AG08470 (cell line): ENCODE data around the genes KDF1 and TMEM222.

GRCh38 chr1:26281856-26282961 is 2.3 kb downstream of the SH3BGRL3 start:
- RRBS: no CpG with 5 or more reads among the region's 44 CpGs

DNA sequence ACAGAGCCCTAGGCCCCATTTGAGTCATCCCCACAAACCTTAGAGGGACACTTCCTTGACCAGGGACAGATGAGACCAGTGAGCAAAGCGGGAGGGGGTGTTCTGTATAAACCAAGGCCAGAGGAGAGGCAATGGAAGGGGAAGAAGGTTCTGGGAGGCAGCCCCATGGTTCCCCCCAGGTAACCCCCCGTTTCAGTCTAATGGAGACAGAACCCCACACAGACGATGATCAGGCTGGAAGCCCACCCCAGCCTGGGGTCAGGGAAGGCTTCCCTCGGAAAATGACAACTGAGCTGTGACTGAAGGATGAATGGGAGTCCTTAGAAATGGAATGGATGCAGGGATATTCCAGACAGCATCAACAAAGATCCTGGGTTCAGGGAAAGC is 3.1 kb downstream of the SH3BGRL3 start:
- RRBS: no CpG with 5 or more reads among the region's 4 CpGs

DNA sequence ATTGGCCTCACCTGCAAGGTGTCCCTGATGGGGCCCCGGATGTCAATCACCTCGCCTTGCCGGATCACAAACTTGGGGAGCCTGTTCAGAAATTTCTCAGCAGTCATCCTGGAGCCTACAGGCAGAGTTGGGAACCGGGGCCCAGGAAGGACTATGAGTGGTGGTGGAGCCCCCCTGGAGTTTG is 4.1 kb downstream of the SH3BGRL3 start:
- RRBS: 95% methylated on average over 2 of the region's 4 CpGs

DNA sequence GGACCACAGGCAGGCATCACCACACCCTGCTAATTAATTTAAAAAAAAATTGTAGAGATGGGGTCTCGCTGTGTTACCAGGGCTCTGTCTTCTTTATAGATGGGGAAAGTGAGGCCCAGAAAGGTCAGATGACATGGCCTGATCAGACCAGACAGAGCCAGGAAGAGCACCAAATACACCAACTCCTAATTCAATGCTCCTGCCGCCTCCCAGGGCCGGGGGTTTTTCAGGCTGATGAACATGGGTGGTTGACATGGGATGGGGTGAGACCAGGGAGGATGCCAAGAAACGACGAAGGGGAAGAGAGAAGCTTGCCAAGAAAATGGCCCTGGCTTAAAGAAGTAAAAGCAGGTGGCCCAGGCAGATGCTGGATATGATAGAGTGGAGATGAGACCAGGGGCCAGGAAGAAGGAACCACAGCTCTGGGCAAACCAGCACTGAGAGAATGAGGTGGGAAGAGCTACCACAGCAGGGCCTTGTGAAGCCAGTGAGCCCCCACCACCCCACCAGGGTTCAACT is 8.2 kb downstream of the SH3BGRL3 start:
- RRBS: no CpG with 5 or more reads among the region's 5 CpGs

- RRBS: no CpG with 5 or more reads among the region's 5 CpGs
Measured at GRCh38 chr1:26353359-26353937, 482 bp downstream of the CRYBG2 start.

- RRBS: no CpG with 5 or more reads among the region's 10 CpGs
Measured at GRCh38 chr1:26432490-26433249, 549 bp downstream of the DHDDS start.

DNA sequence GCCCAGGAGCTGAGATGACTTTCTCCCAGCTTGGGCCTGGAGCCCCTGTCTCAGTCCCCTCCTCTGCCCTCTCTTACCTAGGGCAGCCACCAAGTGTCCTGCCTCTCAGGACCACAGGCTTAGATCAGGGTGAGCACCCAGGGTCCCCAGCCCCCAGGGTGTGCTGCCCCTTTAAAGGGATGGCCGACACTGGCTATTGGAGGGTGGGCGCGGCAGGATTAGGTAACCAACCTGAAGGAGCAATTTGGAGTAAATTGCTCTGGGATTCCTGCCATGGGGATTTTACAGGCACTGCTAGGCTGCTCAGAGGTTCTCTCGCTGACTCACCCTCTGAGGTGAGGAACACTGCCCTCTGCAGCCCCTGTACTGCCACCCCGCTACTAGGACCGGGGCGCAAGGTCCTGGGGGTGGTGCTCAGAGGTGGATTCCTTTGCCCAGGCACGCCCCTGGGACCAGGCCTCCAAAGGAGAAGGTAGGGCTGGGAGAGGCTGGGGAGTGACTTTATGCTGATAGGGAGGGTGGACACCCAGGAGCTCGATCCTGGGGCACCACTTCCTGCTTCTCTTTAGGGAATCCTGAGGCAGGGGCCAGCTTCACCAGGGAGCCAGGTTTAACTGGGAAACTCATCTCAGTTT is 1.5 kb downstream of the RPS6KA1 start:
- RRBS: no CpG with 5 or more reads among the region's 9 CpGs

- RRBS: no CpG with 5 or more reads among the region's 6 CpGs
Measured at GRCh38 chr1:26752164-26752951, 35.4 kb upstream of the PIGV start.

GRCh38 chr1:26760748-26761366 is 26.9 kb upstream of the PIGV start:
- RRBS: no CpG with 5 or more reads among the region's 5 CpGs

DNA sequence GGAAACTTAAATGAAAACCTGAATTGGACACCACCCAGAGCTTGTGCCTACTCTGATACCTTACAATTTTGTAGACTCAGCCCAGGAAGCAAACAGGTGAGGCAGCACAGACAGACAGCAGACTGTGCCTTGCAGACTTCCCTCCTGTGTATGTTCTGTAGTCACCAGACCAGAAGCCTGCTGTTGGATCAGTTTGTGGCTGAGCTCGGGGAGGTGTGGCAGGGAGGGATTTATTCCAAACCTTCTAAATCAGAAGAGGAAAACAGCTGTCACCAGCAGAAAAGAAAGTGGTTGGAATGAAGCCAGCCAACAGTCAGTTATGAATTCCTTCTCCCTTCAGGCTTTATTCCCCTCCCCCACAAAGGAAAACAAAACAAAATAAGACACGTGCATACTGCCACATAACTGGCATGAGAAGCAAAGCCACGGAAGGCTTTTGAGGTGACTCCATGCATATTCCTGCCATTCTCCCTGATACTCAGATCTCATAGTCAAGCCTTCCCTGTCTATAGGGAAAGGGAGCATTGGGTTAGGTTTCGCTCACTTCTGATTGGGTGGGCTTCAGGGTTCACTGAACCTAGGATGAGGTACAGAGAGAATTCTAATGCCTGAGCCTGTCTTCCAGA is 19.0 kb upstream of the PIGV start:
- RRBS: no CpG with 5 or more reads among the region's 4 CpGs

DNA sequence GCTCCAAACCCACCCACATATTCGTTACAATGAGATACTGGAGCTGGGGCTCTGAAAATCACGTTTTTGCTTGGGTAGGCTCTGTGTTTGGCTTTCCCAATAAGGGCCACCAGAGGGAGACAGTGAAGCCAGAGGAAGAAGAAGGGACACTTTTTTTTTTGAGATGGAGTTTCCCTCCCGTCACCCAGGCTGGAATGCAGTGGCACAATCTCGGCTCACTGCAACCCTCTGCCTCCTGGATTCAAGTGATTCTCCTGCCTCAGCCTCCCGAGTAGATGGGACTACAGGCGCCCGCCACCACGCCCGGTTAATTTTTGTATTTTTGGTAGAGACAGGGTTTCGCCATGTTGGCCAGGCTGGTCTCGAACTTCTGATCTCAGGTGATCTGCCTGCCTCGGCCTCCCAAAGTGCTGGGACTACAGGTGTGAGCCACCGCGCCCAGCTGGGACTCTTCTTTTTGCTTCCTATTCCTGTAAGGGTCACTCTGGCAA is 16.3 kb upstream of the ZDHHC18 start:
- RRBS: no CpG with 5 or more reads among the region's 14 CpGs

GRCh38 chr1:26862705-26863097 is 248 bp upstream of the SFN start:
- RRBS: no CpG with 5 or more reads among the region's 7 CpGs

DNA sequence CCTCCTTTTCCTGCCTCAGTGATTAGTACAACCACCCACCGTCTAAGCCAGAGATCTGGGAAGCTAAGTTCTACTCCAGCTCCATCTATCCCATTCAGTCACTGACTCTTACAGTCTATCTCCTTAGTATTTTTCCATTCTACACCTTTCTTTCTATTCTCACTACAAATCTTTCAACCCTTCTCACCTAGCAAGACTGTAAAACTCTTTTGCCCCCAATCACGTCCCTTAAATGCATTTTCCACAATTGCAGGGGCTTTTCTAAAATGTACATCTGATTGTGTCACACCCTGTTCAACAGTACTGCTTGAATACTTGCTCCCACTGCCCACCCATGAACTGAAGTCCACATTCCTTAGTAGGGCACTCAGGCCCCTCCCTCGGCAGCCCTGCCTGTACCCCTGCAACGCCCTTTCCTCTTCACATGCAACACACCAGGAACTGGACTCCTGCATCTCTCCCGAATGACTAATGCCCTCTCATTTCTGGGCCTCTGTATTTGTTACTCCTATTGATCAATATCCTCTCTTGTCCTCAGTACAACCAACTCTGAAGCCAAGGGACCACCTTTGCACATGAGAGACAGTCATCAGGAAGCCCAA is 7.1 kb downstream of the GPN2 start:
- RRBS: no CpG with 5 or more reads among the region's 5 CpGs

DNA sequence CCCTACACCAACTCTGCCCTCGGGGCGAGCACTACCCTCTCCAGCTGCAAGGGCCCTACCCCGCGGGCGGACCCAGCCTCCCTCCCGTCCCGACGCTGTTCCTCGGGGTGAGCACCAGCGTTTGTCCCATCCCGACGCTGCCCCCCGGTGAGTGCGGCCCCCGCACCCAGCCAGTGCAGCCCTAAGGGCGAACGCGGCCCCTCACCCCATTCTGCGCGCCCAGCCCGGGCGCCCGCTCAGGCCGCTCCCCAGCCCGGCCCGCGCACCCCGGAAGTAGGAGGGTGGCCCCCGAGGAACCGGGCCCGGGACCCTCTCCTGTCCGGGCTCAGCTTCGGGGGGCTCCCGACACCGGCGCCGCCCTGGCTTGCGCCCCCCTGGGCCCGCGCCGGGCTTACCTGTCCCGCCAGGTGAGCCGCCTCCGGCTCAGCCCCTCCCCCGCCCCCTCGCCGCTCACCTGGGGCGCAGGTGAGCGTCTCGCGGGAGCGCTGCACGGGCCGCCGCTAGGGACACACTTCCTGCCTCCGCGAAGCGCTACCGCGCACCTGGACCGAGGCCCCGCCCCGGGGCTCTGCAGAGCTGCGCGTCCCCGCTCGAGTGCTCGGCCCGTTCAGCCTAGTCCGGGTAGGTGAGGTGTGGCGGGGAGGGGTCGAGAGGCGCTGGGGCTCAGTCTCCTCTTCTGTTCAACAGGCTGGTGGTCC is at the start of gene KDF1:
Gene KDF1, minus strand, starts transcription at position 514 of the 698 bp plus-strand sequence.
- RRBS: 5% methylated on average over 25 of the region's 73 CpGs

DNA sequence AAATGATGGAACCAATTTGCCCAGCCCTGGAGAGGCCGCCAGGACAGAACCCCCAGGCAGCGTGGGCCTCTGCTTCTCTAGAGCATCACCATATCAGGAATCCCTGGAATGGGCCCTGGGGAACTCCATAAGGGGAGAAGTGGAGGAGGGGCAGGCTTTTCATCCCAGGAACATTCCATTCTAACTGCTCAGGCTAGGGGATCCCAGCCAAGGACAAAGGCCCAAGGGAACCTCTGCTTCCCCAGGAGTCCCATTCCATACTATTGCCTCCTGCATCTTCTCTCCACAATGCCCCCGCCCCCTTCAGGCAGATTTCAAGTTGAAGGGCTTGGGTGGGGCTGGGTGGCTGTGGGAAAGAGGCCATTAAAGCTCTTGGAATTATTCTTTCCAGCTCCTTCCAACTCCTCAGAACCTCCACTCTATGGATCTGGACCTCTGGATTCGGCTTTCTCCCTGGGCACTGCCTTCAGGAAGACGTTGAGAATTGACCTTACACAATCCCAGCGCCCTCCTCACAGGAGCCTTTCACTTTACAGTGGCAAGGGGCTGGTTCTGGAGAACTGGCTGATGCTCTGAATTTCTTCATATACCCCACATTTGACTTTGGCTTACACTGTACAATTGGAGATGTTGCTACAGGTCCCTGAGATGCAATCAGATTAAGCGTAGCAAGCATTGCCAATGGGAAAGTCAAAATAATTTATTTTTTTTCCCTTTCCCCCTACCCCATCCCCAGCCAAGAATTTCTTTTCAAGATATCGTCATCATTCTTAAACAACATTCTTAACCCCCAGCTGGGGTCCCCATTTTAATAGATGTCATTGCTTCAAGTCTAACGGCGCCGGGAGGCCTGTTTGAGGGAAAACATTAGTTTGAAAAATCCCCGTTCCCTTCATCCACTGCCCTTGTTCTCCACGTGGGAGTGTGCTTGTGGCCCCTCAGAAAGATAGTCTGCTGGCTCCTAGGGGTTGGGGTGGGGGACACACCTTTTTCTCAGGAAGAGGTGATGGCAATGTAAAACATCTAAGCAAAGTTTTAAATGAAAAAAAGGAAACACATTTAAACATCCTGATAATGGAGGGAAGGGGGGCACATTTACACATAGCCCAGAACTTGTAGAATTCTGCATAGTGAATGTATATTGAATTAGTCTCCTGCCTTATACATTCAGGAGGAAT is 6.4 kb downstream of the TRNP1 start:
- RRBS: no CpG with 5 or more reads among the region's 13 CpGs

- RRBS: no CpG with 5 or more reads among the region's 9 CpGs
Measured at GRCh38 chr1:27059072-27059487, 46.4 kb upstream of the TENT5B start.

GRCh38 chr1:27290593-27291479 is 31.1 kb upstream of the TMEM222 start:
- RRBS: no CpG with 5 or more reads among the region's 5 CpGs

DNA sequence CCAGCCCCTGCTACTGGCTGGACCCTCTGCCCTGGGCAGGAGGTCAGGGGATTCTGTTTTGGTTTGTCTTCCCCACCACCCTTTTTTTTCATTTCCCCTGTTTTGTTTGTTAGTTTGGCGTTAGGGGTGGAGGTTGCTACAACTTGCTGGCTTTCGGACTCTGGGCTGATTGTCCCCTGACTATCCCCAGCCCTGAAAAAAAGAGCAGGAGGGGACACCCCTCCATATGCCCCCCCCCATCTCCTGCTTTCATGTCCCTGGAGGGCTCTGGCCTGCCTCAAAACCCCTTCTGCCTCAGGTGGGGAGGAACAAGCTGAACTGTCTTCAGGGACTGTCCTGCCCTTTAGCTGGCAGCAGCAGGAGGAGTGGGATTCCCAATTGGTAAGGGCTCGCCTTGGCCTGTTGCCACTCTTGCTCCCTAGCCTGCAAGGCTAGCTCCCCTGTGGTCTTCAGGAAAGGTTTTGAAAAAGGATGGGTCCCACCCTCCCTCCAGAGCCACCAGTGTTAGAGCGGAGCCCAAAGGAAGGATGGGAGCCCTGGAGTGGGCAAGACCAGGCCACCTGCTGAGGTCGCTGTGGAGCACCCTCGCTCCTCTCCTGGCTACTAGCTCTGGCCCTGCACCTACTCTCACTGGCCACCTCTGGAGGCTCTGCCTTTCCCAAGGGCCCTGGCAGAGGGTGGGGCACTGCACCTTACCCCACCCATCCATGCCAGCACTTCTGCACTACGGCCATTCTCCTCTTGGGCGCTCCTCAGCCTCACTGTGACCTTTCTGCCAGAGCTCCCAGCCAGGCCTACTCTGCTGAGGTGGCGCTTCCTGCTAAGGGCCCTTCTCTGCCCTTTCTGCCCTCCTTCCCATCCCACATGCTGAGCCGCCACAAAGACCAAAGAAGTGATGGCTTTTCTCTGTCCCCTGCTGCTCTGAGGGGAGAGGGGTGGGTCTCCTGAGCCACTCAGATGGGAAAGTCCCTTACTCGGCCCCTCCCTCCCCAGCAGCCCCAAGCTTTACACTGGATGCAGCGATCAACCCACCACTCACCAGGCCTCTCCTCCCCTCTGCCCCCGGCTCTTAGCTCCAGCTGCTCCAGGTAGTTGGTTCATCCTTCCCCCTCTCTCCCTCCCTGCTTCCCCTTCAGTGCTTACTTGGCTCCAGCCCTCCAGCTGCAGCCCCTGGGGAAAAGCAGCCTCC is 15.2 kb upstream of the TMEM222 start:
- RRBS: no CpG with 5 or more reads among the region's 13 CpGs

DNA sequence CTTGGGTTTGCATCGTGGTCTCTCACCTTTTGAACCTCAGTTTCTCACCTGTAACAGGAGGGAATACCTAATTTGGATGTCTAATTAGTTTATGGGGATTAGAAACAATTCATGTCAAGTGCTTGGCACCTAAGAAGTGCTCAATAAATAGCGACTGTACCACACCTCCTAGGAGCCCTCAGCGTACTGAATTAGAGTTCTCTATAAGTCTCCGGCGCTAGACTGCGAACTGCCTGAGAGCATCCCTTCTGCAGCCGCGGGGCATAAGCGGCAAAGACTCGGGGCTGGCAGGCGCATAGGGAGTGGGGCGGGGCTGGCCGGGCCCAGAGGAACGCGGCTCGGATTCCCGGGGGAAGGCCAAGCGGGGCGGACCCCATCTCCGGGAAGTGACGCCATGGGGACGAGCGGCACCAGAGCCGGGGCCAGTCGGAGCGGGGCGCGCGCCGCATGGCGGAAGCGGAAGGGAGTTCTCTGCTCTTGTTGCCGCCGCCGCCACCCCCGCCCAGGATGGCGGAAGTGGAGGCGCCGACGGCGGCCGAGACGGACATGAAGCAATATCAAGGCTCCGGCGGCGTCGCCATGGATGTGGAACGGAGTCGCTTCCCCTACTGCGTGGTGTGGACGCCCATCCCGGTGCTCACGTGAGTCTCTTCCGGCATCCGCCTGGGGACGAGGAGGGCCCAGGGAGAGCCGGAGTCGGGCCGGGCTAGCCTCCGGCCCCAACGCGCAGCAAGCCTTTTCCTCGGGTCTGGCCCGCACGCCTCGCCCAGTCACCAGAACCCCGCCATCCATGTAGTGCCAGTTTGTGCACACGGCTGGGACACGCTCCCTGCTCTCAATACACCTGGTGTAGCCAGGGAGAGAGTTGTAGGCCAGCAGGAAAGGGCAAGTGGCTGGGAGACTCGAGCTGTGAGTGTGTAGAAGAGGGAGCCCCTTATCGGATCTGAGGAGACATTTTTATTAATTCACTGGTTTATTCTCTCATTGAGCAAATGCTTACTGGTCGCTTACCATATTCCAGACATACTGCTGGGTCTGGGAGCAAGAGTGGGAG is at the start of gene TMEM222:
Gene TMEM222, plus strand, starts transcription at position 413 of the 1,054 bp plus-strand sequence.
- RRBS: 2% methylated on average over 16 of the region's 72 CpGs